ENCODE measurements around a stretch of chr3.

DNA sequence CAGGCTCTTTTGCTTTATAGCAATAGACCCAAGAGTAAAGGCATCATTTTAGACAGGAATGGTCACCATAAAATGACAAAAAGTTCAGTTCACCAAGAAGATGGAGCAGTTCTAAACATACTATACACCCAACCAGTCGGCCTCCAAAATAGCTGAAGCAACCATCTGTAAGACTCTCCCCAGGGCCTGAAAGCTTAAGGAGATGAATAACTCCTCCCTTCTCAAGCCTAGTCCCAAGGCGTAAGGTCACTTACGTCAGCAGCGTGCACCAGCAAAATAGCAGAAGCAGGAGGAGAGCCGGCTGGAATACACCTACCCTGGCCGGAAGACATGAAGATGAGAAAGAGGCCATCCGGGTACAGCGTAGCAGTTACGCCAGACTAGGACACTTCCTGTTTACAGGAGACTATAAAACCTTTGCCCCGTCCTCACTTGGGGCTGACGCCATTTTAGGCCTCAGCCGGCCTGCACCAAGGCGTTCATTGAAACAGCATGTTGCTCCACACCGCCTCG lies 2.6 kb downstream of the CFAP92 start:
- PRO-cap: no peak

DNA sequence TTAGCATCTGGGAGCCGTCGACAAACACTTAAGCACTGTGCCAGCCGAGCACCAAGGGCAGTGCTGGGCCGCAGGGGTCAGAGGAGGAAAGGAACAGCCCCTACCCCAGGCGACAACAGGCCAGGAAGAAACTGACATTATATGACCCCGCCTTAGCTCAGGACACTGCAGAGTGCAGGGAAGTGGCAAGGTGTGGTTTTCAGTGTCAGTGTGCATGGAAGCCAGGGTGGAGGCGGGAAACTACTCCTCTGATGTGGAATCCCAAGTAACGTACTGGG lies 1.8 kb downstream of the EFCC1 start:
- PRO-cap: no peak

DNA sequence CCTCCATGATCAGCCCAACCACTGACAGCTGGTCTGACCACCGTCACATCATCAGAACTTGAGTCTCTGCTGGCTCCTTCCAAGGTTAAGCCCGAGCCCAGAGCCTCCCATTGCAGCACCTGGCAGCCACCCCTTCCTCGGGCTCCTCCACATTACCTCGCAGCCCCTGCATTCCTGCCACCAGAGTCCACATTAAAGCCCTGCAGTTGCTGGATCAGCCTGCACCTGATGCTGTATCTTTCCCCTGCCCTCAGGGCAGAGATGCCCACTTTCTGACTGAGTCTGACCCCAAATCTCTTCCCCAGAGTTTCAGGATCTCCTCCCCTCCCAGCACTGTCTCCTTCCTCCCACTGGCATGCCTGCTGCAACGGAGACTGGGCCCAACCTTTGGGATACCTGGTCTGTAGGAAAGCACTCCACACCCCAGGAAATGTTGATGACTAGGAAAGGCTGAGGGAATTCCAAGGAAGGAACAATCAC lies 20.6 kb upstream of the GP9 start:
- PRO-cap: no peak

GRCh38 chr3:129047460-129047659 lies 13.2 kb upstream of the GP9 start:
- PRO-cap: no peak

DNA sequence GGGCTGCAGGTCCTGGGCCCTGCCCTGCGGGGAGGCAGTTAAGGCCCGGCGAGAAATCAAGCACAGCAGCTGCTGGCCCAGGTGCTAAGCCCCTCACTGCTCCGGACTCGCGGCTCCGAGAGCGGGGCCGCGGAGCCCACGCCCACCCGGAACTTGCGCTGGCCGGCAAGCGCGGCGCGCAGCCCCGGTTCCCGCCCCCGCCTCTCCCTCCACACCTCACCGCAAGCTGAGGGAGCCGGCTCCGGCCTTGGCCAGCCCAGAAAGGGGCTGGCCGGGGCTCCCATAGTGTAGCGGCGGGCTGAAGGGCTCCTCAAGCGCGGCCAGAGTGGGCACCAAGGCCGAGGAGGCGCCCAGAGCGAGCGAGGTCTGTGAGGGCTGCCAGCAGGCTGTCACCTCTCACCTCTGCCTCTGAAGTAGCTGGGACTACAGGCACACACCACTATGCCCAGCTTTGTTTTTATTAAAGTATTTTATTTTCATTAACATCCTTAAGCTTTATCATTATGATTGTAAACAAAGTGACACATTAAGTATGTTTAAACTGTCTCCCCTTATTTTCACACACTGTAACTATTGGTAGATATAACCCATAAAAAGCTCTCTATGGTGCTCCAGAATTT lies 8.0 kb downstream of the GP9 start:
- PRO-cap: no peak

GRCh38 chr3:129070087-129070355 lies 9.4 kb downstream of the GP9 start:
- PRO-cap: no peak

DNA sequence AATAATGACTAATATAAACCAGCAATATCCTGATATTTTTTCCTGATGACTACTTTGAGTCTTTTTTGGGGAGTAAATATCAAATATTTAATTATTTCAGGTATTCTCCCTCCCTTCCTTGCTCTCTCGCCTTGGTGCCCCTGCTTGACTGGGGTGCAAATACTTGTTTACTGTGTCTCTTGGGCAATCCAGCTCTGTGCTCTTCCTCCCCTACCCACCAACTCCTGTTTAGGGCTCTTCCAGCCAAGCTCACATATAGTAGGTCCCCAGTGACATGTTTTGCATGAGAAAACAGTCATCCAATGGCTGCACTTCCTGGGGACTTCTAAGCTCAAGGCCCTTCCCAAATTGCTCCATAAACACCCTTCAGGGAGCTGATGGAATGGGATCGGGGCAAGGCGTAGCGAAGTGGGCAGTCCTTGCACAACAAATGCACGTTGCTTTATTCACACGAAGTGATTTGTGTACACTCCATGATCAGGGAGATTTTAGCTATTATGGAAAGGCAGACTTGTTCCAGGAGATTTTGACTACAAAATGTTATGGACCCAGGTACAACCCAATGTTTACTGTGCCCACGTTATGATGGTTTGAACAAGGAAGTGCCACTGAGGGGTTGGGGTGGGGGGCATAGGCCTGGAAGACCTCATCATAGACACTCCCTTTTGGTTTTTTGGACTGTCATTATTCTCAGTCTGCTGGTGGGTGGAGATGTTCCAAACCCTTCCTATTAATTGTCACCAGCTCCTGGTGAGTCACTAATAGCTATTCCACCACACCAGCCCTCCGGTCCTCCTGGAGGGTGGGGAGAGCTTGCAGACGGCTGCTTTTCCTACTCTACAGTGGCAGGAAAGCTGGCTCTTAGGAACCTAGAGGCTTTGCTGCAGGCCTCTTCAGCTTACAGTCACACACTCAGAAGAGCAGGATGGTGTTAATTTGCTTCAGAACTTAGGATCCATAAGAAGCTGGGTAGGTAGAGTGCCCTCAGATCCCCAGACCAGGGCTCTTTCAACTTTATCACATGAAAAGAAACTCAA lies 9.2 kb upstream of the COPG1 start:
- PRO-cap: bidirectional peak, plus-strand start at position 798 of the sequence, minus-strand start at position 689 of the sequence

GRCh38 chr3:129305183-129306129 lies 10.6 kb downstream of the H1-10 start:
- PRO-cap: bidirectional peak, plus-strand start at chr3:129305849, minus-strand start at chr3:129305714

- PRO-cap: no peak
These were observed 54.7 kb upstream of the H1-10 start for GRCh38 chr3:129370391-129371559.

- PRO-cap: no peak
These were observed 28.5 kb downstream of the EFCAB12 start for GRCh38 chr3:129399905-129400394.

- PRO-cap: no peak
These were observed 1.1 kb downstream of the MBD4 start for GRCh38 chr3:129438583-129439137.

GRCh38 chr3:129447878-129448815 lies 8.1 kb downstream of the IFT122 start:
- PRO-cap: no peak

DNA sequence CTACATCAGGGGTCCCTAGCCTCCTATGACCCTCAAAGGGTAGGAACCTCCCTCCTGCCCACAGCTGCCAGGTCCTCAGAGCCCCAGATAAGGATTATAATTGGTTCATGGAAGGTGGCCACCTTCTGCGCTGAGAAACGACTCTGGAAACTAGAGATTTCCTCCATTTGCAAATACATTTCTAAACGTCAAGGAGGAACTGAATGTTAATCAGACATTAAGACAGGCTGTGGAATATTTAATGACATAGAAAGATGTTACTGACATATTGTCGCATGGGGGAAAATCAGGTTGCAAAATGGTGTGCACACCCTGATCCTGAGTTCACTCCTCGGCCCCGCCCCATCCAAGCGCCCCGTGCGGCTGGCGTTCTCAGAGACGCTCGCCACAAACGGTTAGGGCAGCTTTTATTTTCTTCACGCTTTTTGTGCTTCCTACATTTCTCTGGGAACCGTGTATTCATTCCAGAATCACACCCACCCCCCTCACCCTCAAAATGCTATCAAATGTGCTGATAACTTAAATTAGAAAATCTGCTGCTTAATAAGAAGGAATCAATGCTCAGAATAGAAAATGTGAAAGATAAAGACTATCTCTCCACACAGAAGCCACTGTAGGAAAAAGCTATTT lies 10.8 kb downstream of the H1-8 start:
- PRO-cap: no peak

- PRO-cap: bidirectional peak, plus-strand start at chr3:129596485, minus-strand start at chr3:129596337; bidirectional peak, plus-strand start at chr3:129597006, minus-strand start at chr3:129596836; unidirectional peak, minus-strand start at chr3:129597183
These were observed 9.9 kb downstream of the PLXND1 start for GRCh38 chr3:129596203-129597360.

- PRO-cap: no peak
These were observed 935 bp downstream of the PLXND1 start for GRCh38 chr3:129605385-129606097.

- PRO-cap: no peak
These were observed 1.0 kb upstream of the PLXND1 start for GRCh38 chr3:129607475-129607888.

GRCh38 chr3:129624236-129624757 lies 17.8 kb upstream of the PLXND1 start:
- PRO-cap: no peak

DNA sequence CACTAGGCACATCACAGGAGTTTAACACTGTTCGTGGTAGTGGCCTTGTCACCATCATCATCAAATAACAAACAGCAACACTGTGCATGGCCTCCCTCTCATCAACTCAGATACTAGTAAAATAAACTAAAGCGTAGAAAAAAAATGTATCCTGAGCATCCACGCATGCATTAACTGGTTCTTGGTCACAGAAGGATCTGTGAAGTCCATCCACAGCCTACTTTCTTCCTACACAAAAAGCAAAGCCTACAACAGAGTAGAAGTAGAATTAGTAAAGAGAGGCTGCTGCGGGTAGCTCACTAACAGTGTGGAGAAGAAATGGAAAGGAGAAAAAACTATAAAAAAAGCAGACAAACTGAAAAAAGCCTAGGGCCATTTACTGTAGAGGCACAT lies 59.4 kb upstream of the PLXND1 start:
- PRO-cap: no peak

GRCh38 chr3:129794791-129795384 lies 98.6 kb downstream of the TMCC1 start:
- PRO-cap: no peak

DNA sequence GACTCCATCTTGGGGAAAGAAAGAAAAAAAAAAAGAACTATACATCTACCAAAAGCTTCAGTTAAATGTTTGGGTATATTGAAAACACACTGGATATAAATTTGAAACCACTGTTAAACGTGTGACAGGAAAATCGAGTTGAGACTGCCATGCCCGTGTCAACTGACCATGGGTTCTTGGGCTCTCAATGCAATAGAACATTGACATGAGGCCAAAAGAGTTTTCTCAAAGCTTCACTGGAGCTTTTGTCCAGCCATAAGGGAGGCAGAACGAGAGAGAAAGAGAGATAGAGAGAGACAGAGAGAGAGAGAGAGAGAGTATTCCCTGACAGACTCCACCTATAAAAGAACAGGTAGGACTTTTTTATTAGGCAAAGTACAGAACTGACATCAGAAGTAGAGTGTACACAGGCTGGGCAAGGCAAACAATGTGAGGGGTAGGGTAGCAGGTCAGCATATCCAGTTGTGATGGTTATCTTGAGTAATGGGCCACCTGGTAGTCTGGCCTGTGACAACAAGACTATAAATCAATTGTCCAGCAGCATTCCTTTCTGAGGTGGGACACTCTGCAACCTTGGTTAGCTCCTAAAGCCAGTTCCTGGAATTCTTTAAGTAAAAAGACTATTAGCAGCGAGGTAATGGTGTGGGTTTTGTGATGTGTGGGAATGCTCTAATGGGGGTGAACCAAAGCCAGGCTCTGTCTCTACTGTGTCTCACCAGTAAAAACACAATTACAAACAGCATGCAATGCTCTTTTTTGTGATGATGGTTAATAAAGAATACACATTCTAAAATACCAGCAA lies 14.8 kb upstream of the TMCC1 start:
- PRO-cap: unidirectional peak, minus-strand start at position 336 of the sequence

Data from colonic mucosa (tissue), 1 donor.